Ileum (tissue), 1 donor: ENCODE measurements around the genes GSDMA and TNS4.

GRCh38 chr17:39812357-39813013 lies 51.6 kb downstream of the IKZF3 start:
- PRO-cap: no peak

GRCh38 chr17:39864899-39865415 lies 845 bp upstream of the IKZF3 start:
- PRO-cap: no peak

DNA sequence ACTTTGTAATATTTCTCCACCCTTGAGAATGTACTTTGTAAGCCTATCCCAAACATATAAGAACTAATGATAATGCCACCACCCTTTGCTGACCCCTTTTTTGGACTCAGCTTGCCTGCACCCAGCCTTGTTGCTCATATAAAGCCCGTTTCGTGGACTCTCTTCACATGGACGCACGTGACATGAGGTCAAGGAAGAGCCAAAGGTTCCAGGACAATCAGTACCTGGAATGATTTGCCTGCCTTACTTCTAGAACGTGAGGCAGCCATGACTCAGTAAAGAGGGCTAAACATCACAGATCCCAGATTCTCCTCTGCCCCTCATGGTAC lies 830 bp downstream of the GSDMB start:
- PRO-cap: unidirectional peak, plus-strand start at position 252 of the sequence

DNA sequence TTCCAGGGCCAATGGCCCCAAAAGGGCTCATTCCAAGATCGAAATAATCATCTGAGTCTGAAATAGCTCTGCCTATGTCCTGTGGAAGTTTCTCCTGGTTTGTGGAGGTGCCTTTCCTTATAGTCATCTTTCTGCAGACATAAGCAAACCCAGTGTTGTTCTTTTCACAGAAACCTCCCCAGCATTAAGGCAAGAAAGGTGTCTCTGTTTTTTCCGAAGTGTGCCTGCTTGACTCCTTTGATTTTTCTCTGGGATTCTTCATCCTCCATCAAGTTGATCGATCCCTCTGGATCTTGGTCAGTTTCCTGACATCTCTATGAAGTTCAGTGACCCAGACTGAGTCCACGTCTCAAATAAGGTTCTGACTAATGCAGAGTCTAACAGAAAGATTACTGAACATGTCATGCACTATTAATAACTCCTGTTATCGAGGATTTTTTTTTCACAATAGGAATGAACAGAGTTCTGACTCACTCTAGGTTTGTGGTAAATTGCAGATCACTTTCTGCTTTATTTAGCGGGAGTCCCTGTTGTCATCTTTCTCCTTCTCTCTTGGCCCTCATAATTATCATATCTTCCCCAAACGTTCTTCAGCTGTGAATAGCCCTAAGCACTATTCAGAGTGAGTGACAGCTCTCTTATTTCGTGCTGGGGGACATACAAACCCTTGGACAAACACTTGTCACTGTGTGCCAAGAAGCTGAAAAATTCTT lies 1.6 kb downstream of the LRRC3C start:
- PRO-cap: no peak

- PRO-cap: no peak
Observed at GRCh38 chr17:39962729-39963334, at the start of gene GSDMA. GSDMA (plus strand) TSS chr17:39963004.

GRCh38 chr17:39979863-39980172 lies 789 bp upstream of the PSMD3 start:
- PRO-cap: no peak

DNA sequence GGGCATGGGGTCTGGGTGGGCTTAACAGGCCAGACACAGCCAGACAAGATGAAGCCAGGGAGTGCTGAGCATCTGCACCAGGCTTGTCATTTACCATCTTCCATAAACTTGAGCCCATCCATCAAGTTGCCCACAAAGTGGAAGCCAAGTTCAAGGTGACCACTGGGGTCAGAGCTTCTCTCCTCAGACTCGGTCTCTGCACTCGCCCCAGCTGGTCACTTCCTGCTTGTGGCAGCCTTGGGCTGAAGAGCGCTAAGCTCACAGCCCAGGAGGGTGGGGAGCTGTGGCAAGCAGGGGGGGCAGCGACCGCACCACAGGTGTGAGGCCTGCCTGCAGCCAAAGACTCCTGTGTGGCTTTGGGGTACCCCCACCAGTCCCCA lies 2.9 kb downstream of the CSF3 start:
- PRO-cap: no peak

GRCh38 chr17:40062243-40062628 lies 529 bp upstream of the THRA start:
- PRO-cap: no peak

- PRO-cap: bidirectional peak, plus-strand start at chr17:40098358, minus-strand start at chr17:40098072
Observed at GRCh38 chr17:40097881-40098911, 2.2 kb downstream of the NR1D1 start.

DNA sequence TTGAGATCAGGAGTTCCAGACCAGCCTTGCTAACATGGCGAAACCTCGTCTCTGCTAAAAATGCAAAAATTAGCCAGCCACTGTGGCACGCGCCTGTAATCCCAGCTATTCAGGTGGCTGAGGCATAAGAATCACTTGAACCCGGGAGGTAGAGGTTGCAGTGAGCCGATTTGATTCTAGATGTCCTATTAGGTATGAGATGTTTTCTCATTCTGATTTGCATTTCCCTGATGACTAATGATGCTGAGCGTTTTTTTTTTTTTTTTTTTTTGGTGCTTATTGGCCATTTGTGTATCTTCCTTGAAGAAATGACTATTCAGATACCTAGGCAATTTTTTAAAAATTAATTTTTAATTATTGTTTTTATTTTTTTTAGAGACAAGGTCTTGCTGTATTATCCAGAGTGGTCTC lies 13.5 kb downstream of the CASC3 start:
- PRO-cap: no peak

- PRO-cap: no peak
Observed at GRCh38 chr17:40179668-40180001, 2.4 kb downstream of the RAPGEFL1 start.

- PRO-cap: no peak
Observed at GRCh38 chr17:40220025-40220544, 981 bp downstream of the WIPF2 start.

- PRO-cap: no peak
Observed at GRCh38 chr17:40224458-40225316, 5.6 kb downstream of the WIPF2 start.

DNA sequence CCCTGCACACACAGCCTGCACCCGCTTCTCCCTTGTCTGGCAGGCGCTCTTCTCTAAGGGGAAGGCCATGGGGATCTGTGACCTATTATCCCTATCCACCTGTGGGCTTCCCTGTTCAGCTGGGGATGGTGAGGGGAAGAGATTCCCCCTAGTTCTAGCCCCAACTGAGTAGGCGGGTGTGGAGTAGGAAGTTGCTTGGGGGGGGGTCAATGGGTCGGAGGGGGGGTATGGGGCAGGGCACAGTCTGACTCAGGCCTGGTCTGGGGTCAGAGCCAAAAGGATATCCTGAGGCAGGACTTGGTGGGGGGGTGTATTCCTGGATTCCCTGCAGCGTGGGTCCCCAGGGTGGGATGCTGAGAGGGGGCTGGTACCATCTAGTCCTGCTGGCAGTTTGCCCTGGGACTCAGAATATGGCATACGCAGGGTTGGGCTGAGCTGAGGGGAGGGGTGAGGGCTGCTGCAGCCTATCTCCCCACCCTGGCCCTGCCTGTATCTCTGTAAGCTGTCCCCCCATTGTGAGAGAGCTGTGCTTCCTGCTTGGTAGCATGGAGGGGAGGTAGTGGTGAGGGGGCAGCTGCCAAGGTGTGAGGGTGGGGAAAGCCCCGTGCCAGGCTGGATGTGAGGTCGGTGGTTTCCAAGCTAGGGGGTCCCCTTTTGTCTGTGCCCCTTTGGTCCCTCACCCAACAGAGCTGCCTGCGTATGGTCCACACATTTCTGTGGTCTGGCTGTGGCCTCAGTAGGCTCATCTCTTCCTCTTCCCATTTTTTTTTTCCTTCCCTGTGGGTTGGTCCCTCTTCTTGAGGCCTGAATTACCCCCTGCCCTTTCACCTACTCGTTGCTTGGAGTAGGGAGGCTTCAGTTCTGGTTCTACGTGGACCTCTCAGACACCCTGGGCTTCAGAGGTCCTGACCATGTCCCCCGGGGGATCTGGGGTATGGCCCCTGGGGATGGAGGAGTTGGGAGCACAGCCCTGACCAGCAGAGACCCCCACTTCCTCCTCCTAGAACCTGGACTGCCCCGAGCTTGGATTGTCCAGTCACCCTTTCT lies 14.9 kb downstream of the RARA start:
- PRO-cap: no peak

GRCh38 chr17:40337348-40337939 lies 27.1 kb downstream of the GJD3 start:
- PRO-cap: no peak

- PRO-cap: bidirectional peak, plus-strand start at chr17:40345823, minus-strand start at chr17:40345676
Observed at GRCh38 chr17:40345038-40346030, 19.2 kb downstream of the GJD3 start.

DNA sequence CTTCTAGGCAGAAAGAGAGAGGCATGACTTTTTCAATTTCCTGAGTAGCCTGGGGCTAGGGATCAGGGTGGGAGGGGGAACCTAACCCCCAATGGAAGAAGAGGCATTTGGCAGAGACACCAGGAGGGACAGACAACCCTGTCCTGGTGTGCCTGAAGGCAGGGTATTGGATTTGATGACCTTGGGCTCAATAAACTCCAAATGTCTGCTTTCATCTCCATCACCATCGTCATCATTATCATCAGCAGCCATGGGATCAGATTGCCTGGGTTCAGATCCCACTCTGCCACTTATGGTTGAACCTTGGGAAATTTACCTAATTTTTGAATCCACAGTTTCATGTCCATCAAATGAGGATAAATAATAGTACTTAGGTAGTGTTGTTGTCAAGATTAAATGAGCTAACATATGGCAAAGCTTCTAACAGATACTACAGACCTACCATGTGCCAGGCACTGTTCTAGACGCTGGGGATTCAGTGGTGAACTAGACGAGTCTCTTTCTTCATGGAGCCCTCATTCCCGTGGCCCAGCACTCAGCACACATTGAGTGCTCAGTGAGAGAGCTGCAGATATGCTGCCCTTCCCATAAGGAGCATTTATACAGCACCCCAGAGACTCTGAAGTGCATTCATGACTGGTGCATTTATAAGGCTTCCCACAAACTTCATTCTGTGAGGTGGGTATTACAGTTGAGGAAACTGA lies 26.8 kb downstream of the IGFBP4 start:
- PRO-cap: no peak

DNA sequence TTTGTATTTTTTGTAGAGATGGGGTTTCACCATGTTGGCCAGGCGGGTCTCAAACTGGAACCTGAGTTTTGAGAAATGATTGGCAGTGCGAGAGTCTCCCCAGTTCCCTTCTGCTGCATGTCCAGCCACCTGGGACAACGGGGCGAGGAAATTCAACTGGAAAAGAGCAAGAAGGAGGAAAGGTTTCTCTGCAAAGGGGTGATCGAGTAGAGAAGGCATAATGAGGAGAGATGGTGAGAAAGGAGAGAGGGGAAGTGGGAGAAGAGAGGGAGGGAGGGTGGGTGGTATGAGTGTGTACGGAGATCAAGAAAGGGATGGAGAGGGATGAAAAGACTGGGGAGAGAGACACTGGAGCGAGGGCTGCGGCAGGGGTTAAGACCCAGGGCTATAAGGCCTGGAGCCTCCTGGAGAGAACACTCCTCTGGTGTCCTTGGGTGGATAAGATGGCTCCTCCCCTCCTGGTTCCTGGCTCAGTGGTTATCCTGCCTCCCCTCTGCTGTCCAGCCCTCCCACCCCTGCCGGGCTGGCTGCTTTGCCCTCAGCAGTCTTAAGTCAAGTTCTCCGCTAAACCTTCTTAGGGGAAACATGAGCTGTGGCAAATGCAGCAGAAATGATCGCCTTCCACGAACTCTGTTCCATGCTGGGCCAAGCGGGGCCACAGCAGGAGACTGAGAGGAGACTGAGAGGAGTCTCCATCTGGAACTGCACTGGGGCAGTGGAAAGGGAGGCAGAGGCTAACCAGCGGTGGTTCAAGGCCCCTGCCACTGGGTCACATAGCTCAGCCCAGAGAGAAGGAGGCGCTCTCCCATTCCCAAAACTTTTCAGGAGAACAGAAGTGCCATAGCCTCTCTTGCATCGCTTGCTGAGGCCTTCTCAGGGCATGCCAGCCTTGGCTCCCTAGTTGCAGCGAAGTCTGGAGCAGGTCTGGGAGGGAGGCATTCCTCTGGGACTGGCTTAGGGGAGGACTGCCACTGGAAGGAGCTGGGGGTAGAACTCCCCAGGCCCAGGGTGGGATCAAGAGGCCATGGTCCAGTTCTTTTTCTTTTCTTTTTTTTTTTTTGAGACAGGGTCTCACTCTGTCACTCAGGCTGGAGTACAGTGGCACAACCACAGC lies 27.0 kb downstream of the TNS4 start:
- PRO-cap: no peak

DNA sequence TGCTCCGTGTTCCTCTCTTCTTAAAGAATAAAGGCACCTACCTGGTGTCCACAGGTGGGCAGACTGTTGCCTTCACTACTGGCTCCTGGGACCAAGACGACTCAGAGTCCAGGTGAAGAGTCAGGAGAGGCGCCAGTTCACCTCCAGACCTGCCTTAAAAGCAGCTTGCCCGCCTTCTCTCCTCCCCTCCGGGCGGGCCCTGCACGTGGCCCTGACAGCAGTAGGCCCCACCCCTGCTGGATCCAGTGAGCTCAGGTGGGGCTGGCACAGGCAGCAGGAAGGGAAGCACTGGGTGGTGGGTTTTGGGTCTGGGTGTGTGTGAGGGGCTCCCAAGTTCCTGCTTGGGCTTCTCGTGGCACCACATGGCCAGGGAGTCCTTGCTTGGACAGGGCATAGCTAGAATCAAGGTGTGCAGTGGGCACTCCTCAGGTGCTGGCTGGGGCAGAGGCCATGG lies at the start of gene TNS4:
TNS4 (minus strand) TSS at position 131 of the 454 bp plus-strand sequence.
- PRO-cap: bidirectional peak, plus-strand start at position 269 of the sequence, minus-strand start at position 131 of the sequence

- PRO-cap: no peak
Observed at GRCh38 chr17:40550636-40551081, 14.6 kb downstream of the CCR7 start.